Renal cortical epithelial cell (primary cell): ENCODE measurements around a stretch of chr3.

DNA sequence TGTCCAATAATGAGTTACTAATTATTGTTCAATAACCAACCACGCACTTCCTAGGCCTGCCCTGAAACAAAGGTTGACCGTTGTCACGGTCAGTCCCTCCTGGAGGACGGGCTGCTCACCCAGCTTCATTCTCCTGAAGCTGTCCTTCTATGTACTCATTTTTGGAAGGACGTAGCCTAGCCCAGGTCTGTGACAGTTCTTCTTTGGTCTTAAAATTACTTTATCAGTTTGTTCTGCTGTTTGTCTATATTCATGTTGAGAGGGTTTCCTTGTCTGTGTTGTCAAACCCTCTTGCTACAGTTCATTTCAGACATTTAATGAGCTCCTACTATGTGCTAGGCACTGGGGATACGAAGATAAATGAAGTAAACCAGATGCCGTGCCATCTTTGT, 8.2 kb upstream of the PDIA5 start:
- RRBS, result no CpG with 5 or more reads among the region's 7 CpGs

DNA sequence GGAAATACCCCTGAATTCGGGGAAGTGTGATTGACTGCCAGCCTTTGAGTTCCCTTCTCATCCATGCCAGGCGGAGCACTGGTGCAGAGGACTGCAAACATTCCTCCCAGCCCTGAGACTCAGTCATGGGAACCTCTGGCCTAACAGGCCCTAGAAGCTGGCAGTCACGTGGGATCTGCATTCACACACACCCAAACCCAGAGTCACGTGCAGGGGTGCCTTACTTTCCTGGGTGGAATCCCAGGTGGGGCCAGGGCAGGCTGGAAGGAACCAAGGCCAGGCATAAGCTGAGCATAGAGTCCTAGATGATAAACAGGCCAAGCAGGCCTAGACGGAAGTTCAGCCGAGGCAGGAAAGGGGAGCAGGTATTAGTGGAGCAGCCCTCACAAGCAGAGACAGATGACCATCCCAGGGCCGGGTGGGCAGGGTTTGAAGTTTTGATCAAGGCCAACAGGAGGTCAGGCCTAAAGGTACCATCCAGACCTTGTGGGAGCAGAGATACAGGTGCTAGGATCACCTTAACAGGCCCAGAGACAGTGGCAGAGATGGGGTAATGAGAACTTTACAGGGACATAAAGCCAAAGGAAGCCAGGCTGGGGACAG, 46.0 kb upstream of the SEC22A start:
- RRBS, result no CpG with 5 or more reads among the region's 7 CpGs

DNA sequence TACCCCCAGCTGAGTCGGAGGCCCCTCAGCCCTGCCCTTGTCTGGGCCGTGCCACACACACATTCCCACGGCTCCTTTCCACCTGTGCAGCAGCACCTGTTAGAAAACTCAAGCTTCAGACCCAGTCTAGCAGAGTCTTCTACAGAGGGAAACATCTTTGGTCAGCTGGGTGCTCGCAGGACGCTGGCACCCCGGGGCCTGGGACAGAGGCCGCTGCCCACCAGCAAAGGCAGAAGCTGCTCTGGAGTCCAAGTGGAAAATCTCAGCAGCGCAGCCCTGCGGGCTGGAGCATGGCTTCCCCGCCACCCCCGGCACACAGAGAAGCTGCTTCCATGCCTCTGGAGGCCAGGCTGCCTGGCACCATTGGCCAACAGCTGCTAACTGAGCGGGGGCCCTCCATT, 82.5 kb downstream of the SEC22A start:
- RRBS, result no CpG with 5 or more reads among the region's 12 CpGs

GRCh38 chr3:123385814-123386492, 62.9 kb downstream of the ADCY5 start:
- RRBS, result no CpG with 5 or more reads among the region's 12 CpGs

DNA sequence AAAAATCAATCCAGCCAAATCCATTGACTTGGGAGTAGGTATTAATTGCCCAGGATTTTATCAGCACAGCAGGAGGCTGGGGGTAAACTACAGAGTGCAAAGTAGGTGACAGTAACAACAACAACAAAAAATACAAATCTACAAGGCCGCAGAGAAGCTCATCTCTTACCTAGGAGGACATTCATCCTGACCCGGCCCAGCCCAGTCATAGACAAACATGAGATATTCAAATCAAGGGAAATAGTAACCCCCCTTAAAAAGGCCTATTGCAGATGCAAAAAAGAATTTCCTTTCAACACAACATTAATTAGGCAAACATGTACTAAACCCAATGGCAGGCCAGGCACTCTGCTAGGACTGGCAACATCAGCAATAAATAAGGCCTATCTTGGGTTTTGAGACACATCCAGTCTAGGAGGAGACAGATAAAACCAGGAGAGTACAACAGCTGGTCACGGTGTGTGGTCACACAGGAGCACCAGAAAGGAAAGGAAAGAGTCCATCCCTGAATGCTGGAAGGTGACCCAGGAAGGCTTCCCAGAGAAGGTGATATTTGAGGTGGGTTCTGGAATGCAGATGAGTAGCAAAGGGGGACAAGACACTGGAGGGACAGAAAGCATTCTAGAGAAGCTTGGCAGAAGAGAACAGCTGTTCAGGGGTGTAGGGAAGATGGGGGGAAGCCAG, 61.3 kb downstream of the ADCY5 start:
- RRBS, result no CpG with 5 or more reads among the region's 3 CpGs

GRCh38 chr3:123396597-123397379, 52.1 kb downstream of the ADCY5 start:
- RRBS, result no CpG with 5 or more reads among the region's 11 CpGs

DNA sequence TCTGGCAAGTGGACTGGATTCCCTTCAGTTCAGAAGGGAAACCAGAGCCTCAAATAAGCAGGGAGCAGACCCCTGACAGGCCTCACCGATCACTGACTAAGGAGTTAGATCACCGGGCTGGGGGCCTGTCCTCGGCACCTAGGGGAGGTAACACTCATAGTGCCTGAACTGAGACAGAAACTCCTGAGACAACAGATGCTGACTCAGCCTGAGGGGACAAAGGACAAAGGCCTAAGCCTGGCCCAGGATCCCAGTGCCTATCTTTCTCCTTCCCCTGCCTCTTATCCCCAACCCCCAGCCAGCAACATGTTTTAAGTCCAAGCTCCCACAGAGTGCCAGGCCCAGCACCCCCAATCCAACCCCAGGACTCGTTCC, 37.6 kb downstream of the ADCY5 start:
- RRBS, result no CpG with 5 or more reads among the region's 4 CpGs

DNA sequence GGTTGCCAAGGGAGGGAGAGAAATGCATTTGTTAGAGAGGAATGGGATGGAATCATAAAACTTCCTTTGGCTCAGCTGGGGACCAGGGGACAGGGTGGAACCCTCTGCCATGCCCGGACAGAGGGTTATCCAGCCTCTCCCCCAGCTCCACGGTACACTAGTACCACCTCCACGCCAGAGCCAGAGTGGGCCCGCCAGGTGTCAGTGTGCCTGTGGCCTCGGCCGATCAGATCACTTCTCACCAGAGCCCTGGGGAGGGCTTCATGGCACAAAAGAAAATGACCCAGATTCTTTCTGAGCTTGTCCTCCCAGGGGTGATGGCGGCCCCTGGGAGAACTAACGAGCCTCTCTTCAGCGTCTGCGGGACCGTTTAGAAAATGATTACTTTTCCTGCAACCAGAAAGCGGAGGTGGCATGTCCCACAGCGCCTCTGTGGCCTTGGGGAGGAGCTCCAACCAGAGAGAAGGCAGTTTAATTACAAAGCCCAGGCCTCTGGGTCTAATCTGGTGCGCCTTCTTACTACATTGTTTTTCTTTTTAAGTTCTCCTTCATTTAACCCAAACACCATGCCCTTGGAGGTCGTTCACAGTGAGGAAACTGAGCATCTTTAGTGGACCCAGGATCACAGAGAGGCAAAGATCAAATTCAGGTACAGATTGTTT, 33.6 kb downstream of the ADCY5 start:
- RRBS, result no CpG with 5 or more reads among the region's 15 CpGs

DNA sequence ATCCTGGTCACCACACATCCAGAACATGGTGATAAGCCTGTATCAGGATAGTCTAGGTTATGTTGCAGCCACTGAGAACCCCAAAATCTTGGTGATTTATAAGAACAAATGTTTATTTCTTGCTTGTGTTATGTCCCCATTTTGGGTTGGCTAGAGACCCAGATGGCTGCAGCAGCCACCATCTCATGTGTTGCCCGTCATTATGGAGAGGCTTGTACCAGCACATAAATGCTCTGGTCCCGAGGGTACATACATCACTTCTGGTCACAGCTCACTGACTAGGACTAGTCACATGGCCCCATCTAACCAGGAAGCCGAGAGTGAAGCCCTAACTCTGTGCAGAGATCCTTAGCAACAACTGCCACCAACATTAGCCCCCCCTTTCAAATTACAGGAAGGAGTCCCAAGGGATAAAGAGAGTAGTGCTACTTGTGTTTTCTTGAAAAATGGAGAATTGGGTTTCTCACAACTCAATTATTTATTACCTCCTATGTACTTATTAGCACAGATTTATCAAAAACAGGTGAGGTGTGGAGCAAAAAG, 25.5 kb upstream of the HACD2 start:
- RRBS, result no CpG with 5 or more reads among the region's 3 CpGs

DNA sequence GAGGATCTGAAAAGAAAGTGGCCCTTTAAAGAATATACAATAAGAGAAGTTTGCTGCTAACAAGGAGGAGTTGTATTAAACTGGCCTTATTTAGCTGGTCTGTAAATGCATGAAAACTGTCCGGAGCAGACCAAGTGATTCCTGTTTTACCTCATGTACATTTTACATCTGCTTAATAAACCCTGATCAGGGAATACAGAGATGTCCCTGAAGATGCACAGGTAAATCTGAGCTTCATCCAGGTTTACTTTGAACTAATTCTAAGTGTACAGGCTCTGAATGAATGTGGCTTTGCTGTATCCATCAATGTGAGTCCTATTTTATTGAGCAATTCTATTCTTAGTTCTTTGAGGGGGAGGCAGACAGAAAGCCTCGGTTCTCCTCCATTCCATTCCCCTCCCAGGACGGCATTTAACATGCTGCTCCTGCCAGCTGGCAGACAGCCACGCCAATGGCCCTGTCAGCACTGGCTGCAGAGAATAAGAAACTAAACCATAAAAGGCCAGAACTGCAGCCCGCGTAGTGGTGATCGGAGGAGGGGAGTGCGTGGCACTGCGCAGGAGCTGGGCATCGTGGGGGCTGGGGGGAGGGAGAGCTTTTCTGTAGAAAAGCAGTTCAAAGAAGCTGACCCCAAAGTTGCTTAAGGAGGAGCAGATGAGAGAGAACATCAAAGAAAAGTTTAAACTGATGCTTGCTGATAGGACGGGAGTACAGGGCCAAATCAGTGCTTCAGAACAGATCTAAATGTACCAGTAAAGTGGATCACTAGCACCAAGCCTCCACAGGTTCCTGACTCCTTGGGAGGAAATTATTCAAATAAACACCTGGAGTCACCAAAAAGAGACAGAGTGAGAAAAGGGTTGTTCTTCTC, 76.0 kb upstream of the HACD2 start:
- RRBS, result no CpG with 5 or more reads among the region's 11 CpGs

- RRBS, result 26% methylated on average over 7 of the region's 24 CpGs
Measured at GRCh38 chr3:123799304-123800526, 84.4 kb downstream of the MYLK start.

GRCh38 chr3:123948669-123949384, 12.2 kb downstream of the CCDC14 start:
- RRBS, result no CpG with 5 or more reads among the region's 6 CpGs

DNA sequence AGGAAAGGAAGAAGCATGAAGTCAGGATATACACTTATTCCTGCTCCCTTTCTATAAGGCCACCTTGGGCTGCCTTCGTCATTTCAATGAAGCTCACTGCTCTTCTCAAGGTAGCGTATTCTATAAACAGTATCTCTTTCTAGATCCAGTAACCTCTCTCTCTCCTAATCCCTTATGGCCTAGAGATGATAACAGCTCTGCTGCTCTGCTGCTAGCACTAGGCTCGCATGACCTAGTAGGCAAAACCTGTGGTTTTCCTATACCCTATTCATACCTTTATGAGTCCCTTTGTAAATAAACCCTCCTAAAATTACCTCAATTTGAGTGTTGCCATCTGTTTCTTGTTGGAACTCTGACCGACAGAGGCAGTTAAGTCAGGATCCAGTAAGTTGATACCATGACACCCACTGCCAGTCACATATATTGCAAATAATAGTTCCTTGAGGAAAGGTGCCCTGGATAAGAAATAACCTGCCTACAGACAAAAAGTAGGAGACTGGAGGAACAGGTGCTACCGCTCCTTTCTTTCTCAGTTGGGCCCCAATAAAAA, 7.3 kb downstream of the CCDC14 start:
- RRBS, result no CpG with 5 or more reads among the region's 5 CpGs

GRCh38 chr3:123976842-123977219, 15.1 kb downstream of the ROPN1 start:
- RRBS, result no CpG with 5 or more reads among the region's 7 CpGs

DNA sequence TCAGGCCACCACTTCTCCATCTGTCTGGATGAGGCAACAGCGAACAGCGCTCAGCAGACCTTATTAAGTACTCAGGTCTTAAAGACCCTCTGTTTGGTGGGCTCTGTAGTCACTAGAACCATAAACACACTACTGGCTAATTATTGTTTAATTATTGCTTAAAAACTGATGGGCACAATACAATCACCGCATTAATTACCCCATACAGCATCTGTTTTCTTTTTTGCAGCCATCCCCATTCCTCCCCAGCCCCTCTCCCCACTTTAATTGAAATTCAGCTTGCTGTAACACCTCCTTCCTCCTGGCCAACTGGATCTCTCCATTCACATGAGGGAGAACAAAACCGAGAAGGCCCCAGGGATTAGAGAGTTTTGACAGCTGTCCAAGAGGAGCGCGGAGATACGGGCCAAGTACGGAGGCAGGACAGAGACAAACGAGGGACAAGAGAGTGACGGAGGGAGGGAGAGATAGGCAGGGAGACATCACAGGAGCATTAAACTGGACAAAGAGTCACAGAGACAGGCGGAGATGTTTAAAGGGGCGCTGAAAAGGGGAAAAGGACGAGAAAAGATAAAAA, 1.1 kb upstream of the KALRN start:
- RRBS, result no CpG with 5 or more reads among the region's 13 CpGs

- RRBS, result no CpG with 5 or more reads among the region's 3 CpGs
Measured at GRCh38 chr3:124078847-124079326, 45.7 kb downstream of the KALRN start.

DNA sequence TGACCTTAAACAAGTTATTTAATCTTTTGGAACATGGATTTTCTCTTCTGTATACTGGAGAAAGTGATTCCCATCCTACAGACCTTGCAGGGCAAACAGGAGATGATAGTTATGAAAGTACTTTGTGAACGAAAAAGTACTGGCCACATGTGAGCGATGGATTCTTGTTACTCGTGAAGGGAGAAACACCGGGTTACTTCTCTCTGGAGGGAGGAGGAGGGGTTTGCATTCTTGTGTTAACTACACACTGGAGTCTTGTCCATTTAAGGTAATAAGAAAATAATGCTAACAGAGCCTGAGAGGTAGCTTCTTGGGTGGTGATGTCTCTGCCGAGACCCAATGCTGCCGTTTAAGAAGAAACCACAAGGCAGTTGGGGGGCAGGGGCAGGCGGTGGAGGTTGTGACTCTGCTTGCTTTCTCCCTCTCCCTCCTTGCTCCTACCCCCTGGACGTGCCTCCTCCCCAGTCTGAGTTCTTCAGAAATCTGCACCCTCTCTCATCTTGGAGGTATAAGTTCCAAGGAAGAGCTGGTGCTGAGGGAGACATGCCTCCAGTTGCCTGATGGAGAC, 59.6 kb downstream of the KALRN start:
- RRBS, result no CpG with 5 or more reads among the region's 8 CpGs

GRCh38 chr3:124599259-124599671, 131.0 kb upstream of the UMPS start:
- RRBS, result no CpG with 5 or more reads among the region's 6 CpGs

DNA sequence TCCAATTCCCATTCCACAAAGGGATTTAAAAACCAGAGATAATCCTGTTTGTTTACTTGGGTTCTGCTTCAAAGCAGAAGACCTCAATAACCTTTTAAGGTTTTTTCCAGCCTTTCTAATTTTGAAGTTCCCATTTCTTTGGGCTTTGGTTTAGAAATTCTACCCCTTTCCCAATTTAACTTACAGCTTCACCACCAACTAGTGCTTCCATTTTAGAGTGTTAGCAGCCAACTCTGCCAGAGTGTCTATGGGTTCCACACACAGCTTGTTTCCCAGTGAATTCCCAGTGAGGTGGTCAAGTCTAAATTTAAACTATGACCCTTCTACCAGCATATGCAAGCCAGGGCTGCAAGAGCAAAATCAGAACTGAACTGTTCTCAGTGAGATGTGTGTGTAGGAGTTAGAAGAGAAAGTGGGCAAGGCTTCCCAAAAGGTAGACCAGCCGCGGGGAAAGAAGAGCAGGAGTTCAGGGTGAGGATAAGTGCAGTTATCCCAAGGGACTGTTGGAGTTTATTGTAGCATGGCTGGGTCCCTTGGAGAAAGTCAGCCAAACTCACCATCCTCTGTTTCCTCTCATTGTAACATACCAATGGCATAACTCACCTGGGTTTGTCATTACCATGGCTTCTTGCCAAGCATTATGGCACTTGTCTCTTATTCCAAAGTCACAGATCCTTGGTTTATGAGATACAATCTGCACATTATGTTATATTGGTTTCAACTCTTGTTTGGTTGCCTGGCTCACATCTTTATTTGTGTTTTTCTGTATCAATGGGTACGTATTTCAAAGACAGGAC, 130.4 kb upstream of the UMPS start:
- RRBS, result no CpG with 5 or more reads among the region's 3 CpGs